ENCODE results near the gene GTDC1.

- RRBS: no CpG with 5 or more reads among the region's 2 CpGs
Measured at GRCh38 chr2:144237808-144238266, 94.5 kb downstream of the GTDC1 start.

DNA sequence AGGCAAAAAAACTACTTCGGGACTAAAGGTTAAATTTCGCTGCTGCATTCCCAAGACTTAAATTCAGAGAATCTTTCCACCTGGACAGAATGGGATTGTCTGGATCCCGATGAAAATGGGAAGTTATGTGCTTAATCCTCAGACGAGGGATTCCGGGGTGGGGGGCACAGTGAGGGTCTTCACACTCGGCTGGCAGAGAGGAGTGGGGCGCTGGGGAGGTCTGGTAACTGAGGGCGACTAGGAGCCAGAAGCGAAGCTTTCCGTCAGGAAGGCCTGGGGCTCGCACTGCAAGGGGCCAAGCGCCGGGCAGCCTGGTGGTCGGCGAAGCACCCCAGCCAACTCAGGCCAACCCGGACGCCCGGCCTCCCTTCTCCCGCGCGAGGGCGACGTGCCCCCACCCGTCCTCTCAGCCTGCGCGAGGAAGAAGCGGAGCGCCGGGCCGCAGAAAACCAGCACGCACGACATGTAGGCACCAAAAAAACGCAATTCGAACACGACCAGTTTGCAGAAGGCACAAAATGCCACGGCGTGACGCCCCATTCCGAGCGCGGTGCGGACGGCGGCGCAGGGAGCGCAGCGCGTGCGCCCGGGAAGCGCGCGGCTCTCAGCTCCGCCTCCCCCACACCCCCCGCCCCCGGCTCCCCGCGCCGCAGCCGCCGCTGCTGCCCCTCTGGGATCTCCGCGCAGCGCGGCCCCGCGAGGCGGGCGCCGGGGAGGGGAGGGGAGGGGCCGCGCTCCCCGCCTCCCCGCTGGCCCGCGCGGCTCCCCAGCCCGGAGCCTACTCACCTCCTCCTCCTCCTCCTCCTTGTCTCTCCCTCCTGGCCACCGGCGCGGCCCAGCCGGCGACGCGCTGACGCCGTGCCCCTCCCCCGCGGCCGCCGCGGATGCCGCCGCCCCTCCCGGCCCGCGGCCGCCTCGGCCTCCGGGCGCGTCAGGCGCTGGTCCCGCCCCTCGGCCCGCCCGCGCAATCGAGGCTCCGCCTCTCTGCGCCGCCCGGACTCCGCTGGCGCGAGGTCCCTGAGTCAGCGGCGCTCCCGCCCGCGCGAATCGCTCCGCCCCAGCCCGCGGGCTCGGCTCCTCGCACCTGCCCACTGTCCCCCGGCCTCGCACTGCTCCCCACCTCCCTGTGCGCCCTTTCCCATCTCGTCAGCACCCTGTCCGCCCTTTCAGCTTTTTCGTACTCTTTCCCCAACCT, at the start of gene GTDC1:
TSS of gene GTDC1 (minus strand) at position 860 of the 1,195 bp plus-strand sequence.
- RRBS: 2% methylated on average over 80 of the region's 134 CpGs

DNA sequence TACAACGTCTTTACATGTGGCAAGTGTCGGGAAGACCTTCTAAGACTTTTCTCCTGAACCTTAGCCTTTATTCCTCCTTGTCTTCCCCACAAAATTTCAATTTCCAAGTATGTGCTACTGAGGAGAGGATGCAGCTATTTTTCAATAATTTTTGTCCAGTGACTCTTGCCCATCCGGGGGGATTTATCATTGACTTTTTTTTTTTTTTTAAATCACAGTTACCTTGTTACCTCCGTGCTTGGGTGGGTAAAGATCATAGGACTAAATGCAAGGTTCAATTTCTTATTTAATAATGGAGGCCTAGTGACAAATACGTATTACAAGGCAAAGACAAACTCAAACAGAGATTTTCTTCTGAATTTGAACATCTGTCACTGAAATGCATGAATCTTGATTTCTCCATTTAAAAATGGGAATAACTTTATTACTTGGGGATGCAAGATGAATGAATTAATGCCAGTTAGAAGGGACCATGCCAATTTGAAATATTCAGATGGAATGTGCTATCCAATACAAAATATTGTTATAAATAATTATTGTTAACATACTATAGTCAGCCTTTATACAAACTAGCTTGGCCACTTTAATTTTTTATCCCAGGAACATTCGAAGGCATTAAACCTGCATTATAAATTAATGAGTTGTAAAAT, 84.1 kb downstream of the ZEB2 start:
- RRBS: no CpG with 5 or more reads among the region's 6 CpGs

DNA sequence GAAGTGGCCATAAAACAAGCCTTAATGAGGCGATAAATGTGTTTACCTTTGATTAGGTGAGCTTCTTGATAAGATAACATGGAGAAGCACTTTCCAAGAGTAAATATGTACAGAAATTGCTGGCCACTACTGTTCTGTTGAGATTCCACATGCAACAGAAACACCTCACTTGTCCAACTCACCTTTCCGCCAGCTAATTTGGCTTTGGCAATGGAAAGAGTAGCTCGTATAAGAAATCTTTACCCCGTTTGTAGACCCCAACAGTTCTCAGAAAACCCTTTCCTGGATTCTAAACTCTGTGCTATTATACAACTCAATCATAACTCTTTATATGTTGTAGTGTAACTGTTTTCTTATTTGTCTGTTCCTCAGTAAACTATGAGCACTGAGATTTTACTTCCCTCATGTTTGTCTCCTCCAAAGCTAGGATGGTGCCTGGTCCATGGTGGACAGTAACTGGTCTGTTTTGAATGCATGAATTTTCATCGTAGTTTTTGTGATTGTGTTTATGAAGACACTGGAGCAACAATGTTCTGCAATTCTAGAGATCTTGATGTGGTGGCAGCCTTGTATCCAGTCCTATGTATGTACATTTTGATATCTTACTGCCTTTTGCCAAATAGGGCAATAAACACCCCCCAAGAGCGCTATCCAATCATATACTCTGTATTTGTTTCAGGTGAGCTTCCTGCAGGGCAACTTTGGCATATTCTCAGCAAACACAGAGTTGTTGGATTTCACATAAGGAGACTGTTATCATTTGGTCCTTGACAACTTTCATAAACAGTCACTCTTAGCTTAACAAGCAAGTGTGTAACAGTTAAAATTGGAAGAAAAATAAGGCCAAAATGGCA, 54.8 kb downstream of the ZEB2 start:
- RRBS: no CpG with 5 or more reads among the region's 6 CpGs

GRCh38 chr2:144507275-144508109, 12.4 kb downstream of the ZEB2 start:
- RRBS: no CpG with 5 or more reads among the region's 8 CpGs

DNA sequence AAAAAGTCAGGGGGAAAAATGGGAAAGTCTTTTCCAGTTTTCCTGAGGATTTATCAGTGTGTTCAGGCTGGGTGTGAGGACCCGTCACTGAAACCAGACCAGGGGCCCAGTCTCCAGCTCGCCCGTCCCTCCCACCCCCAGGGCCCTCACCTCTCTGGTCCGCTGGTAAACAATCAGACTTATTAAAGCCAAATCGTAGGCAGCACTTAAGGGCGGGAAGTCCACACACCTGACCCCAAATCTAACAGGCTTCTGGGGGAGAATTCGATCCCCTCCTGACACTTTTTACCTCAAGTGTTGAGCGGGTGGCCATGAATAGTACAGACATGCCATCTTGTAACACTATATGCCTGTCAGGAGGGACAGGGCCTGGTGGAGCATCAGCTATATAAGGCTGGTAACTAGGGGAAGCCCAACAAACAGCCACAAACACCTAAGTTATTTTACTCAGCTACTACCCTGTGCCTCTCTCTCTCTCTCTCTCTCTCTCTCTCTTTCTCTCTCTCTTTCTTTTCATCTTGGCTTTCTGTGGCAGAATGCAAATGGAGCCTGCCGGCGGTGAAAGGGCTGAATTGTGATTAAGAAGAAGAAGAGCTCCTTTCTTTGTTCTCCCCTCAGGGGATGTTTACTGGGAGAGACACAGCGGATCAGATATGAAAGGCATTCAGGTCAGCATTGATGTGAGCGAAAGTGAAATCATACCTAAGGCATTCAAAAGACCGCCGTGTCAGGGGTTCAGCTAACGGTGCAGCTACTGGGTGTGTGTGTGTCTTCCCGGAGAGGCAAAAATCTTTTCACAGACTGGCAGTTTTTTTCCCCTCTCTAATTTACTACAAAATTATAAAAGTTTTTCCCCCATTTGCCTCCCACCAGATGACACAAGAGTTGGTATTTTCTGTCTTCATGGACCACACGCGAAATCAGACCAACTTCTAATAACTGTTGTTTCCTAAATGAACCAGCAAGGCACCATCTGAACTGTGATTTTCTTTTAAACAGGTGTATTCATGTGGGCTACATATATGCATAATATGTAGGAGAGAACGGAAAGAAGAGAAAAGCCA, 9.4 kb downstream of the ZEB2 start:
- RRBS: no CpG with 5 or more reads among the region's 19 CpGs

DNA sequence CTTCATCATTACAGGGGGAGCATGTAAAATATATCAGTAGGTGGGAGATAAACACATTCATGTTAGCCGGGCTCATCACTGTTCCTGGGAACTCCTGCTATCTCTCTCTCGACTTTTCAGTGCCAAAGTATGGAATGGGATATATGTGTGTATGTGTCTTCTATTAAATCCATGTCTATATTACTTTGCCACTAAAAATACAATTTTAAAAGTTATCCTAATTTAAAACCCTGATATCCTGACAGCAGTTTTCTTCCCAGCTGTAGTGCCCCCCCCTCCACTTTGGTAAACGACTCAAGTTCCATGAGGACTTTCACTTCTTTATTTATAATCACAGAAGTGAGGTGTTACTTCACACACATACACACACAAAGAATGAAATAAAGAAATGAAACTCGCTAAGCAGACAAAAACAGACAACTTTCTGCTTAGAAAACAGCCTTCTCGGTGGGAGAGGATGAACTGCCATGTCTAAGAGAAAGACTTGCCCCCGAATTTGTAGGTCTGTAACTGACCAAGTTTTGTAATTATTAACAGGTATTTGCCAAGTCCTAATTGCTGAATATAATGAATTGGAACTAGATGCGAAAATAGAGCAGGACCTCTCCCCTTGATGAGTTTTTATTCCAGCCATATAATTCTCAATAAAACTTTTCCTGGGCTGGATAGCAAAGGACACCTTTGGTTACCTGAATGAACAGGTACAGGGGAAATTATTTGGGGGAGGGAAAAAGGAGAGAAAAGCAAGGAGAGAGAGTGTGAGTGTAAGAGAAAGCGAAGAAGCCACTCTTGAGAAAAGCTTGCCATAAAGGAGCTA, 737 bp downstream of the ZEB2 start:
- RRBS: no CpG with 5 or more reads among the region's 8 CpGs

- RRBS: no CpG with 5 or more reads among the region's 1 CpG
Measured at GRCh38 chr2:144529877-144530169, 9.9 kb upstream of the ZEB2 start.

DNA sequence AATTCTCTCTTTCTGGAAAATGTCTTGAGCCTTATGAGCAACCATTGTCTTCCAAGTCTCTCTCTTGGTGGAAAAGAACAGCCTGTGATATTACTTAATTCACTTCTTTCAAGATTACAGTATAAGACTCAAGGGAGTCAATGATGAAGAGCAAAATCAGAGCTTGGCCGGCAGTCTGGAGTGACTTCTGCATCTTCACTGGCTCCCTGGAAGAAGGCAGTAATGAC, 122.9 kb upstream of the ZEB2 start:
- RRBS: no CpG with 5 or more reads among the region's 1 CpG

DNA sequence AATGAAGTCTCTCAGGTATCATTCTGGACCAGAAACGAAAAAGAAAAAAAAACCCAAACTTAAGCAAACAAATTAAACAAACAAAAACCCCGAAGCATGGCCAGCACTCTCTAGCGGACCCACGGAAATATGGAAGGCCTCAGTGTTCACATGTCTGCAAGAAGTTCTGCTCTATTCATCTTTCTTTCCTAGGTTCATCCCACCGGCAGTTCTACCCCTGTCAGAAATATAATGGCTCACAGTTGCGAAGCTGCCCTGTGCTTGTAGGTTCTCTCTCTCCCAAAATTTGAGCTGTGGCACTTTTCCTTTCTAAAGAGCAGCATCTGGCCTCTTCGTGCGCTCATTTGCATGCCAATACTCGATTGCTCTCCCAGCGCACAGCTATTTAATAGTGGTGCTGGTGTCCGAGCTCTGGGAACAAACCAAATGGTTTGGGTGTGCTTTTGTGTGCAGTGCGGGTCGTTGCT, 129.0 kb upstream of the ZEB2 start:
- RRBS: no CpG with 5 or more reads among the region's 13 CpGs

GRCh38 chr2:144659528-144660252, 139.8 kb upstream of the ZEB2 start:
- RRBS: no CpG with 5 or more reads among the region's 13 CpGs

DNA sequence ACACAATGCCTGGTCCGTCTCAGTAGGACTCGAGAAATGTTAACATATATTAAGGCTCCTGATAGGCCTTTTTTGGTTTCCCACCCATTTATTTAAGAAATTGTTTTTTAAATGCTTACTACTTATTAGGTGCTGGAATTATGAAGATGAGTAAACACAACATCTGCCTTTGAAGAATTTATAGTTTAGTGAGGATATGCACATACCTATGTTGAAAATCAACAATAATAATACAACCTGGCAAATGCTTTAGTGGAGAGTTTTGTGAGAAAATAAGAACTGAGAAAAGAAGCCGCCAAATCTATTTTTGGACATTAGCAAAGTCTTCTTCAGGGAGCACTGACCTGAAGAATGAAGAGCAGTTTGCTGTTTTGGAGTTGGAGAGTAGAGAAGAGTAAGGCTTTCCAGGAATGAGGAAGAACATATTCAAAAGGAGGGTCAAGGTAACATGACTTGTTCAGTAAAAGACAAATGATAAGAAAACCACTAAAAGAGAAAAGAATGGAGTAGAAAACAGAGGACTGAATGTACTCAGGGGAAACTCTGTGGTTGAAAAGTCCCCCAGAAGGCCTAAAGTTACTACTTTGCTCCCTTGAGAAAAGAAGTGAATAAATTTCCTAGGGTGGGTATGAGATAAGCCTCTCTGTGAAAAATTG, 27.5 kb downstream of the MBD5 start:
- RRBS: no CpG with 5 or more reads among the region's 3 CpGs

DNA sequence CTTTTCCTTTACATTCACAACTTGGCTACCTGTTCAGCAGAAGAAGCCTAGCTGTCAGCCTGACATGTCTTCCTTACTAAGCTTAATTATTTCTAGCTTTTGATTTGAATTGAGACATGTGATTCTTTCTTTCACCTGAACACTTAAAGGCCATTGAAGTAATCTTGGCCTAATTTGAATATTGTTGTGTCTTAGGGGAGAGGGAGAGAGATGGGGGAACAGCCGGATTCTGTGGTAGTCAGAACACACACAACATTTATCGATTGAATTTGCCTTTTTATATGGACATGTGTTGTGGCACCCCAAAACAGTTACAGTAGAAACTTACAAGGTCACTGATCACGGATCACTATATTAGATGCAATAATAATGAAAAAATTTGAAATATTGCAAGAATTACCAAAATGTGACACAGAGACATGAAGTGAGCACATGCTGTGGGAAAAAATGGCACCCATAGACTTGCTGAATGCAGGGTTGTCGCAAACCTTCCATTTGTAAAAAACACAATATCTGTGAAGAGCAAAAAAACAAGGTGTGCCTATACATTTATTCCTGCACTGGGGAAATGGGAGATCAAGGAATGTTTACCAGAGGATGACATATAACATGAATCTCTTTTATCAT, 240.9 kb downstream of the MBD5 start:
- RRBS: no CpG with 5 or more reads among the region's 4 CpGs

DNA sequence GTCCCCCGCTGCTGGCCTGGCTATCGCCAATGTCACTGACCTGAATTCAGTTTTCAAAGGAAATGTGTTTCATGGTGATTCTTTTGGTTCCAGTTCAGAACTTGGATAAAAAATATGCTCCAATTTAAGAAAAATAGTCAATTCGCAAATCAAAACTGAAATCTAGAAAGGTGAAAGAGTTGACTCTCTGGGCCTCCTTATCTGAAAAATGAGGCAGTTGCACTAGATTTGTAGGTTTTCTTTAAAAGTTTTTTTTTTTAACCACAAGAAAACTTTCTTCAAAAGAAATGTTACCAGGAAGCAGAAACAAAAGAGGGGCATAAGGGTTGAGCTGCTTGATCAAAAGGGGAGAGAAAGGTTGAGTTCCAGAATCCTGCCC, 116.4 kb upstream of the EPC2 start:
- RRBS: no CpG with 5 or more reads among the region's 3 CpGs

GRCh38 chr2:148705229-148705932, 60.8 kb downstream of the EPC2 start:
- RRBS: no CpG with 5 or more reads among the region's 5 CpGs

- RRBS: no CpG with 5 or more reads among the region's 4 CpGs
Measured at GRCh38 chr2:148764784-148765404, 110.1 kb upstream of the KIF5C start.

GRCh38 chr2:148770819-148771359, 104.1 kb upstream of the KIF5C start:
- RRBS: no CpG with 5 or more reads among the region's 4 CpGs

DNA sequence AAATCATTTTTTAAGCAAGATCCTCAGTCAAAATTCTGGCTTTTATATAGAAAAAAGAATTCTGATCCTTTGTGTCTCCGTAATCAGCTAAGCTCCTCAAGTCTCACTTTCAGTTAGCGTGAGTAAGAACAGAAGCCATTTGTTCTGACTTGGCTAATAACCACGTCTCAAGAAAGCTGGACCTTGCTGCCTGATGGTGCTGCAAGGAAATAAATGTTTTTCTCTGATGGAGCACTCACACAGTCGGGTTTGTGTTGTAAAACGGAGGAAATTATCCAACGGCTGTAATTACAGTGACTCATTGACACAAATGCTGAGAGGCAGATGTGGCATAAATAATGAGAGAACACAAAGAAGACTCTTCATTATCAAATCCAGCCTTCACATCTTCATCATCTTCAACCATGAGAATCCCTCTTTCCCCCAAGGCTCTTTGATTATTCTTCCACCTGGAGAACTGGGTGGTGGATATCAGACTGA, 252.7 kb downstream of the RND3 start:
- RRBS: no CpG with 5 or more reads among the region's 6 CpGs

- RRBS: no CpG with 5 or more reads among the region's 29 CpGs
Measured at GRCh38 chr2:150485105-150485608, 2.3 kb downstream of the RND3 start.

- RRBS: no CpG with 5 or more reads among the region's 10 CpGs
Measured at GRCh38 chr2:151288756-151288980, 800 bp downstream of the NMI start.

All from foreskin fibroblast (primary cell).